ENCODE measurements around a stretch of chr11.

- PRO-cap = unidirectional peak, minus-strand start at chr11:67633575
Observed at GRCh38 chr11:67633501-67634010, 3.8 kb upstream of the NUDT8 start.

- PRO-cap = no peak
Observed at GRCh38 chr11:67757785-67758466, 83.5 kb upstream of the ALDH3B2 start.

DNA sequence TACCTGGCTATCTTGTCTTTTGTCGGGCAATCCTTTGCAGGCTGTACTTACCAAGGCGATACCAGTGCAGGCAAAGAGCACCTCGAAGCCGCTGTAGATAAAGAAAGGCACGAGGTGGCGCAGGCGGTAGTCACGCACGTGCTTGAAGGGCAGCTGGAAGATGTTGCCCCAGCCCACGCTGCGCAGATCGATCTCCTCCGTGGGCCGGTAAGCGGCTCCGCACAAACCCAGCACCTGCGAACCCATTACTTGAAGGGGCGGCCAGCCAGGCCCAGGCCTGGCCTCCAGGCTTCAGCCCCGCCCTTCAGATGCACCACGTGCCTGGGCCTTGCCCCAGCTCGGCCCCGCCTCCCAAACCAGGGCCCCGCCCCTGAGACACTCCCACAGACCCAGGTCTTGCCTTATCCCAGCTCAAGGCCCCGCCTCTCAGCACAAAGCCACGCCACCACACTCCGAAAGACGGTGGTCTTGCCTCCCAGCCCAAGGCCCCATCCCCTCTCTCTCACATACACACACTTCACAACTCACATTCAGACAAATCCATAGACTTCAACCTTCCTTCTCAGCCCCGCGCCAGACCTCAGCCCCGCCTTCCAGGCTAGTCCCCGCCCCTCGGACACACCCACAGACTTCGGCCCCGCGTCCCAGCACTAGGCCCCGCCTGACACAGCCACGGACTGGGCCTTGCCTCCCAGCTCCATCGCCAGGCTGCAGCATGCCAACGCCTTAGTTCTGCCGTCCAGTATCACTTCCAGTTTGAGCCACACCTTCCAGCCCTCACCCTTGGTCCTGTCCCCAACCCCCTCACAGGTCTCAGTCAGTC lies 7.1 kb downstream of the UNC93B1 start:
- PRO-cap = no peak

- PRO-cap = no peak
Observed at GRCh38 chr11:68065610-68066098, 26.8 kb downstream of the TCIRG1 start.

DNA sequence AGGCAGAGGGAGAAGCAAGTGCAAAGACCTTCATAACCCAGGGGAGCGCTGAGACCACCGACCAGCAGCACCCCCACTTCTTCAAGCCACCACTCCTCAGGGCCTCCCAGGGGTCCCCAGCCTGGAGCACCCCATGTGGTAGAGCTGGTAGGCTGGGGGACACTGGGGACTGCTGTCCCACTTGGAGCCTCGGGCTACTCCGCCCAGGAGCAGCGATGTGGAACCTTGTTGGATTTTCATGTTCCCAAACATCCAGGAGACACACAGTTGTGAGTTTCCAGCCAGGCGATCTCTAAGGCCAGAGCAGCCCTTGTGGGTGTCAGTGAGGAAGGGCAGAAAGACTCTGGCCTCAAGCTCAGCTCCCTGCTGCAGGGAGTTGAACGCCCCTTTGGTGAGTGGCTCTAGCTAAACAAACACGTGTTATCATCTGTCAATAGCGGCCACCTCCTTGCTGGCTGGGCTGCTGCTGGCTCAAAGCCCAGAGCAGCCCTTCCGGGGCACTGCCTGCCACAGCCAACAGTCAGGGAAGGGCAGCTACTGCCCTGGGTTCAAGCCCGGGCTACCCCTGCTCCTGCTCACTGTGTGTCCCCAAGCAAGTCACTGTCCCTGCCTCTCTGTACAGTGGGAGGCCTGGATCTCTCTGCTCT lies 25.7 kb upstream of the CHKA start:
- PRO-cap = no peak

- PRO-cap = no peak
Observed at GRCh38 chr11:68164056-68164670, 43.0 kb upstream of the CHKA start.

DNA sequence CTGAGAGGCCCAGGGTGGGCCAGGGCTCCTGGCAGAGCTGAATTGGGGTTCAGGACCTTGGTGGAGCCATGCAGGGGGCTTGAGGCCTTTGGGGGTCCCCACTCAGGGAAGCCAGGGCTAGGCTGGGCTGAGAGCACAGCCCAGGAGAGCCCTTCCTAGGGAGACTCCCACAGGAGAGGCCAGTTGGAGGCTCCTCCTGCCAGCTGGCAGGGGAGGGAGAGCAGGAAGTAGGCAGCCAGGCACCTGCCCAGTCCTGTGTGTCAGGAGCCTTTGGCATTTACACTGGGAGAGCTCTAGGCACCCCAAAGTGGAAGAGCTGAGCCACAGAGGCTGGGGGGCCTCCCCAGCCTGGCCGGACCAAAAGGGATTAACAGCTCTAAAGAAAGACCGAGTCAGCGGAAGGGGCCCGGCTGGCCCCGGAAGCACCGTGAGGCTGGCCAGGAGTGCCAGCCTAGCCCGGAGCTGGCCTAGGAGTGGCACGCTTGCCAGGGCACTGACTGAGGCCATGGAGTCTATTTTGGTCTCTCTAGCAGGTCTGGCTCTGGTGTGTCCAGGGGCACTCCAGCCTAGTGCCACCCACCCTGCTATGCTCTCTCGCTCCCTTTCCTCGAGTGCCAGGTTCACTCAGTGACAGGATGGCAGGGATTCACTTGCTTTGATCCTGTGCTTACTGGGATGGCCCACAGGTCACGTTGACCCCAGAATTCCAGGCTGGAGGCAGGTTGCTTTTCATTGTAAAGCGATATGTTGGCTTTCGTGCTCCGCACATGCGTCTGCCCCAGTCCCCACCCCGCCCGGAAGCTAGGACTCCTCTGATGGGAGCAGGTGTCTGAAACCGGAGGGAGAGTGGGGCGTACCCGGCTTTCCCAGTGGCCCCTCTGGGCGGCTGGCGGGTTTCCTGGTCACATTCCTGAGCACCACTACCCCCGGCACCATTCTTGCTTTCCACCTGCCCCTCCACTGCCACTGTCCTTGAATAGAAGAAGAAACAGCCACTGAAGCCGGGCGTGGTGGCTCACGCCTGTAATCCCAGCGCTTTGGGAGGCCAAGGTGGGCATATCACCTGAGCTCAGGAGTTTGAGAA lies 3.3 kb upstream of the KMT5B start:
- PRO-cap = no peak

DNA sequence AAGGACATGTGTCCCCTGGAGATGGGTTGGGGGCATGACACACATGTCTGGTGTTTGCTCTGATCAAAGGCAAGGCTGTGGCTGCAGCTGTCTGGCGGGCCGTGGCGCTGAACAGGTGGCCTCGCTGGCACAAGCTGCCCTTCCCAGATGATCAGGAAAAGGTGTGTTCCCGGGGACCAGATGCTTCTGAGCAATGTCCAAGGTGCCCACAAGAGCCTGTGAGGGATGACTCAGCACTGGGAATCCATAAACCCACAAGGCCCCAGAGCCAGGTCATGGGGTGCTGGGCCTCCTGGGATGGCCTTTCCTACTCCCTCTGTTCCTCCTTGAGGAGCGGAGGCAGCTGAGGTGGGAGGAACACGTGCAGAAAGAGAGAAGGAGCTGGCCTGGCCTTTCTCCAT lies 9.7 kb upstream of the LRP5 start:
- PRO-cap = no peak

DNA sequence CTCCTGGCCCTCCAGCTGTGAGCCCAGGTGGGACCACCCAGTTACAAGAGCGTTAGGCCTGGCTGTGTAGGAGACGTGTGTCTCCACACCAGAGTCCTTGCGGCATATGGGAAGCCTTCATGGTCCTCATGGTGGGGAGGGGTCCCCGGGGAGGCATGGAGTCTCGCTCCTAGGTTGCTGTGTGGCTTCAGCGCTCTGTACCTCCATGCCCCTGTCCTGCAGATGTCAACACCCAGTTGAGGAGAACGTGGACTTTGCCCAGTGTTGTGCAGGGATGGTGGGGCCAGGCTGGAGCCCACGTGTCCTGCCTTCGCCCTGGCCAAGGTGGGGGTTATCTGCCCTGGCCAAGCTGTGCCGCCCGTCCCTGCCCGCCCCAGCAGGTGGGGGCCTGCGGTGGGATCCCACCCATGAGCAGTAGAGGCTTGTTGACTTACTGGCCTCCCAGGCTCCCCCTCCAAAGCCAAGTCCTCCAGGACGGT lies 14.4 kb downstream of the LRP5 start:
- PRO-cap = no peak

GRCh38 chr11:68437321-68438097 lies 23.0 kb upstream of the PPP6R3 start:
- PRO-cap = no peak

- PRO-cap = no peak
Observed at GRCh38 chr11:68480625-68481163, 20.1 kb downstream of the PPP6R3 start.

DNA sequence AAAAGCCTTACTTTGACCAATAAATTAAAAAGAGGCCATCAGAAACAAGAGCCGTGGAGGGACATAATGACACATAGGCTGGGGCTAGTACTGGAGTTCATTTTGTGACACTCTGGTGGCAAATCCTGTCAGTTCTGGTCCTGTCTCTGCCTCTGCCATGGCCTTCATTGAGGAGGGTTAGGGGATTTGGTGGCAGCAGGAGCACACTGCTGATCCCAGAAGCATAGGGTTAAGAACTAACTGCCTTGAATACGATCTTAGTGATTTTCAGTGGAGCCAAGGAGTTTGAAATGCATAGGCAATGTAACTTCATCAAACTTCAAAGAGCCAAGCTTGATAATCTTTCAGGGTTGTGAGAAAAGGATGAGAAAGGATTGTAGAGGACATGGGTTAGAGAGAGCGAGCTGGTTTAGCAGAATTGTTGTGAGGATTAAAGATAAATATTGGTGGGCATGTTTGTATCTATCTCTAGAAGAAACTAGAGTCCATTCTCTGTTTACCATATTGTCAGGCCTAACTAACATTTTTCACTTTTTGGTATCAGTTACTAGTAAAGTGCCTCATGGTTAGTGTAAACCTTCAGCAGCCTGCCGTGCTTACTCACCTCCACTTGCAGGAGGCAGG lies 20.7 kb downstream of the PPP6R3 start:
- PRO-cap = no peak

DNA sequence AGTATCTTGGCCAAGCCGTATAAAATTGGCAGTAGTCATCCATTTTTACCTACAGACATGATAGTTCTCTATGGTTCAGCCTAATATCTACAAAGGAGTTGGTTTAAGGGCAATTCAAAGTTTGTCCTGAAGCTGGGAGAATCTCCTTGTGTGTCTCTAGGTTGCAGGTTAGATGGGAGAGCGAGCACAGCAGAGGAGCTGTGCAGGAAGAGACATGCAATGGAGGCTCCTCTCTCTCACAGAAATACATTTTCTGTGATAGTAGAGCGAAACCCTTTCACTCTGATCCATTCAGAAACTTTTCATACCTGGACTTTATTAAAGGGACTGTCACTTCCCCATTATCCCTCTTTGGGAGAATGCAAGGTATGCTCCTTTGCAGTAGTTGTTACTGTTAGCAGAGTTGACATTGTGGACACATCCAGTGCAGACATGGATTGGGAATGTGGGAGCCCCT lies 91.6 kb downstream of the PPP6R3 start:
- PRO-cap = no peak

DNA sequence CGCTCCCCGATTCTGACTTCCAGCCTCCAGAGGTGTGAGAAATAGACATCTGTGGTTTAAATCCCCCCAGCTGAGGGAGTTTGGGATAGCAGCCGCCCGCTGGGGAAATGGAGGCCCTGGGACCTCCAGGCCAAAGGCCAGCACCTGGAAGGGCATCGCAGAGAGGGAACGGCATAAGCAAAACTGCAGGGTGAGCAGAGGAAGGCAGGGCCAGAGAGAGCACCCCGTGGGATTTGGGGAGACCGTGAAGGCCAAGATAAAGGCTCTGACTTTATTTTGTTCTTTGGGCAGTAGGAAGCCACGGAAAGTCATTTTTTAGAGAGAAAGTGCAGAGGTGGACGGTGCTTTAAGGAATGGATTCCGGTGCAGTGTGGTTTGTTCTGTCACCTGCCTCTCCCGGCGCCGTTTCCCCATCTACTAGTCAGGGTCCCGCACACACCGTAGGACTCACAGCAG lies 23.8 kb upstream of the GAL start:
- PRO-cap = no peak

DNA sequence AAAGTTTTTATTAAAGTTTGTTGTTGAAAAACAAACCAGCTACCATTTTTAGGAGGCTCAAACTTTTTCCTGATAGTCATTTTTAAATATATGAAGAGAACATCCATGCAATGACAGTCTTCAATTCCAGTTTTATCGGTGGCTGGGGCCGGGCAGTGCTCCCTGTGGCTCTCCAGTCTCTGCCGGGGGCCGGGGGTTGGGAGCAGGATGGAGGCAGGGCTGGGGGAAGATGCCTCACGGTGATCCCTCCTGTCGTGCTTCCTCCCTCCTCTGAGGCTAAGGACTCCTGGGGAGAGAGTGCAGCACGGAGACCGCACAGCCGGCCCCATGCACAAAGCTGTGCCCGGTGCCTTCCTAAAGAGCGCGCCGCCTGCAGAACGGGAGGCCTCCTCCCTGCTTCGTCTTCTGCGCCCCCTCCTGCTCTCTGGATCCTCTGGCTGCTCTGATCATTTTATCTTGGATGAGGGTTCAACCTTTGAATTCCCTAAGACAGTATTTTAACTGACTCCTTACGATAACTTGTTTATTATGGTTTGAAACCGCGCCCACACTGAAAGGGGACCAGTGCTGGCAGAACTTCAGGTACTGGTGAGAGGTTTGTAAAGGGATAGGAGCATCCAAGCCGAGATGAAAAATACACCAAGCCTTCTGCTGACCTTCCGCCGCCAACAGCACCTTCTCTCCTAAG lies 20.6 kb downstream of the GAL start:
- PRO-cap = no peak

DNA sequence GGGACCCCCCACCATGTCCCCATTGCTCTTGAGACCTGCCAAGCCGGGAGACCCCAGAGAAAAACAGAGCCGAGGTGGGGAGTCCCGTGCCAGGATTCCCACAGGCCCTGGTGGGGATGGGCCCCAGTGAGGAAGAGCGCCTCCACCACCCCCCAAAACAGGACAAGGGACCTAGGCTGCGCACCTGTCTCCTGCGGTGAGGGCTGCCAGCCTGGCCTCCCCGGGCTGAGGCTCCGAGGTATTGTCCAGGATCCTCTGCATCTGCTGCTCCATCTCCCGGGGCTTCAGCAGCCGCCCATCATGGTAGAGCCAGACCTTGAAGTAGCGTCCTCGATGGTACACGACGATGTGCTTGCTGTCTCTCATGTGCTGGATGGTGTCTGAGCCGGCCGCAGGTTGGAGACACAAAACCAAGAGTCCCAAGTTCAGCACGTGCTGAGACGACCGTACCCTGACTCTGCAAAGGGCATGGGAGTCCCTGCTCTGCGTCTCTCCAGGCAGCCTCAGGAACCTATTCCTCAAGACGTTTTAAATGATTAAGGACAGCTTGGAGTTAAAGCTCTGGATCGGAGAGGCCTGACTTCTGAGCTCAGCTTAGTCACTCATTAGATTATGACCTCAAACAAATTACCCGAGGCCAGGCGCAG lies 33.4 kb upstream of the TESMIN start:
- PRO-cap = no peak

DNA sequence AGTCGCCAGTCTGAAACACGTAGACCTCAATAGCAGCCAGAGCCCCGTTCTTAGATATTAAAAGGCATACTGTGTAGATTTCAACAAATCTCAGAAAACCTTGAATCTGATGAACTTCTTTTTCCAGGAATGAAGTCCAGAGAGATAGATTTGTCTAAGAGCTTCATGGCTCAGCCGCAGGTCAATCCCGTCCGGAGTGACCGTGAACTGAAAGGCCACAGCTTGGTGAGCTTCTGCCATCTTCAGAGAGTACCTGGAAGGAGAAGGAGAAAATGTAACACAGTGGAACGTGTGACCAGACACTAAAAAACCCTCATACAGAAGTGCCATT lies 26.5 kb downstream of the CPT1A start:
- PRO-cap = no peak

DNA sequence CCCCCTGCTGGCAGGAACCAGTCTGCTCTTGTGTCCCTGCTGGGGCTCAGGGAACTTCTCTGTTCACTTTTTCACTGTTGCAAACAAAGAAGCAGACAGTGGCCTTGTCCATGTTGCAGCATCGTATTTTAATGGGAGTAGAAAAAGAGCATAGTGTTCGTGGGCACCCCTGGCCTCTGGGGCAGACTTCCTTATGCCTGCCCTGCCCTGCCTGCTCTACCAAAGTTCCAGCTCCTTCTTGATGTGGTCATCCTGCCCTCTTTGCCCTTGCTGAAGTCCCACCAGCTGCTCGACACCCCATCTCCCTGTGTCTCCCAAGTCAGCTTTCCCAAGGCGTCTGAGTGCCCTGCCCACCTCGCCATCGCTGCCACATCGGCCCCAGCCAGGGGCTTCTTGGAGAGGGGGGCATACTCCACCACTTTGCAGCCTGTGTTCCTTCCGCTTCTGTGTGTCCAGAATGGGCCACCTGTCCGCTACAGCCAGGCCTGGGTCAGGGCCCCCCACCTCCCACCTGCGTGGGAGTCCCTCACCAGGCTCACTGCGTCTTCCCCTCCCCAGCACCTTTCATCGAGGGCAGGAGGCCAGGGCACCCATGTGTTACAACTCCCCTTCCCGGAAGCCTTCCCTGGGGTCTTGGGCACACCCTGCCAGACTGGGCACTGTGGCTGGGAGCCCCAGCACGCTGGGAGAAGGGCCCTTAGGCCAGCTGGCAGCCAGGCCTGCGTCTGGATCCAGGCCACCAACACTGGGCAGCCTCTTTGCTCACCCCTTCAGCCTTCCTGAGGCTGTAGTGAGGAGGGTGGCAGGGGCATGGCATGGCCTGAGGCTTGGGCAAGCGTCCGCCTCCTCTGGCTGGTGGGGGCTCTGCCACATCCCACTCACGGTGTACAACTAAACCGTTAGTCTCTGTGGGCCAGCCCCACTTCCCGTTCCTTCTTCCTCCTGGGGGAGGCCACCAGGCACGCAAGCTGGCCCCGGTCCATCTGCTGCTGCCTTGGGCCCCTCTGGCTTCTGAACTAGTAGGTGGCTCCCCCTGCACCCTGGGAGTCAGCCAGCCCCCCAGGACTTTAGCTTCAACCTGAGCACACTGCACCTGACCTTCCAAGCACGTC lies 13.5 kb downstream of the CPT1A start:
- PRO-cap = no peak

GRCh38 chr11:68857329-68857670 lies 15.6 kb upstream of the CPT1A start:
- PRO-cap = no peak

- PRO-cap = unidirectional peak, plus-strand start at chr11:68923883
Observed at GRCh38 chr11:68923428-68924072, 19.9 kb downstream of the IGHMBP2 start.

All from pulmonary artery (tissue), 1 donor.